ENCODE measurements around a stretch of chr9.

DNA sequence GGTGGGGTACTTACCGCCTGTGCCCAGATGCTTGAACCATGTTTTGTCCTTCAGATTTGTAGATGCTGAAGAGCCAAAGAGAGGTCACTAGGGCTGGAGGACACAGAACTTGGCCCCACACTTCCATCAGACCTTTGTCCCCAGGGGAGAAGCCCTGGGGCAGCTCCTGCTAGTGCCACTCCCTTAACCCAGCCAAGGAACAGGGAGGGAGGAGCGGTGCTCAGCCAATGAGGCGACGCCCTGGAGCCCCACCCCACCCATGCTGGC is 631.0 kb downstream of the FOXD4L6 start:
- PRO-cap, 3 experiments = no peak in any of the 3 experiments
- RAMPAGE, long total RNA = no peak

- PRO-cap, 3 experiments = no peak in any of the 3 experiments
- RAMPAGE, long total RNA = no peak
These were observed 168.6 kb upstream of the ZNG1F start for GRCh38 chr9:41357644-41358164.

DNA sequence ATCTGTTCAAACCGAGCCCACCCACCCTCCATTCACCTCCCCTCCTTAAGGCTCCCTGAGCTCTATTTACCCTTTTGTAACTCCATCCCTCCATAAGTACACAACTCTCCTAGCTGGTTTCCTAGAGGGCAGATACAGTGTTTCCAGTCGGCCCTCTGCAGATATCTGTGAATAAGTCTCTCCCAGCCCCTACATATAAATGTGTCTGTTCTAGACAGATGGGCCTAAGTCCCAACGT is 461.8 kb upstream of the ZNG1F start:
- PRO-cap, 3 experiments = no peak in any of the 3 experiments
- RAMPAGE, long total RNA = no peak

DNA sequence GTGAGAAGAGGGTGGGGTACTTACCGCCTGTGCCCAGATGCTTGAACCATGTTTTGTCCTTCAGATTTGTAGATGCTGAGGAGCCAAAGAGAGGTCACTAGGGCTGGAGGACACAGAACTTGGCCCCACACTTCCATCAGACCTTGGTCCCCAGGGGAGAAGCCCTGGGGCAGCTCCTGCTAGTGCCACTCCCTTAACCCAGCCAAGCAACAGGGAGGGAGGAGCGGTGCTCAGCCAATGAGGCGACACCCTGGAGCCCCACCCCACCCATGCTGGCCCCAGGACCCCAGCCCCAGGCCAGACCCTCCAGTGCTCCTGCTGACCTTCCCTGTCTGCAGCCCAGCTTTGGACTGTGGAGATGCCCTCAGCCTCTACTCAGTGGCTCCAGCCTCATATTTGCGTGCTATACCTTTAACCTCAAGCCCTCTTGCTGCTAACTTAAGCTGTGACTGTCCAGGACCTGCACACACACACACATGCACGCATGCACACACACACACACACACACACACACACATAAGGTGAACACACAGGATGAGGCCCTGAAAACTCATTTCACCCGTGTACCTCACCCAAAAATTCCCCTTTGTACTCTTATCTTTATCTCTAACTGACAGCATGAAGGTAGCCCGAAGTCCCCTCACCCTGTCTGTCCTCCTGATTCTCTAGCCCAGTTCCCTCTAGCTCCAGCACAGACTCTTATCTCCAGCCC is 942.6 kb downstream of the SPATA31A6 start:
- PRO-cap, 3 experiments = no peak in any of the 3 experiments
- RAMPAGE, long total RNA = no peak

GRCh38 chr9:62376445-62377093 is 1186.7 kb downstream of the SPATA31A7 start:
- PRO-cap, 3 experiments = no peak in any of the 3 experiments
- RAMPAGE, long total RNA = start-site peak on the plus strand at chr9:62376495-62376548, 976 and 378 reads in 2 replicates

GRCh38 chr9:62837984-62838935 is 1648.4 kb downstream of the SPATA31A7 start:
- PRO-cap, 3 experiments = peak in 3 of 3 experiments; most common plus-strand start chr9:62838649 (in 3); most common minus-strand start chr9:62838361 (in 3)
- RAMPAGE, long total RNA = no peak

- PRO-cap, 3 experiments = no peak in any of the 3 experiments
- RAMPAGE, long total RNA = no peak
These were observed 1674.8 kb downstream of the SPATA31A7 start for GRCh38 chr9:62864456-62865157.

DNA sequence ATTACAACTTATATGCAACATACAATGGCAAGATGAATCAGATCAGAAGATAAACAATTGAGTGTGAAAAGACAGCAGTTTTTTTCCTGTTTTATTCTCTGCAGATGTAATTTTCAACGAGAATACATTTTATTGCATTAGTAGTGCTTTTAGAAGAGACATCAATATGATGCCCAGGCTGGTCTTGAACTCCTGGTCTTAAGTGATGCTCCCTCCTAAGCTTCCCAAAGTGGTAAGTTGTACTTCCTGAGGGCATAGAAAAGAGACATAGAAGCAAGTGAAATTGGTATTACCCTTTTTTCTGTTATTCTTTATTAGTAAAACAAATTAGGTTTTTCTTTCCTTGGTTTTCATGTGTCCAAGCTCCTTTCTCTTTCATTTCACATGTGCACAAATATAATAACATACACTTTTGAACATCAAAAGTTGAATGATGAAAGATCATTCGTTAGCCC is 1759.3 kb downstream of the SPATA31A7 start:
- PRO-cap, 3 experiments = no peak in any of the 3 experiments
- RAMPAGE, long total RNA = no peak

GRCh38 chr9:63326691-63327289 is 1958.2 kb downstream of the FOXD4L5 start:
- PRO-cap, 3 experiments = no peak in any of the 3 experiments
- RAMPAGE, long total RNA = no peak

DNA sequence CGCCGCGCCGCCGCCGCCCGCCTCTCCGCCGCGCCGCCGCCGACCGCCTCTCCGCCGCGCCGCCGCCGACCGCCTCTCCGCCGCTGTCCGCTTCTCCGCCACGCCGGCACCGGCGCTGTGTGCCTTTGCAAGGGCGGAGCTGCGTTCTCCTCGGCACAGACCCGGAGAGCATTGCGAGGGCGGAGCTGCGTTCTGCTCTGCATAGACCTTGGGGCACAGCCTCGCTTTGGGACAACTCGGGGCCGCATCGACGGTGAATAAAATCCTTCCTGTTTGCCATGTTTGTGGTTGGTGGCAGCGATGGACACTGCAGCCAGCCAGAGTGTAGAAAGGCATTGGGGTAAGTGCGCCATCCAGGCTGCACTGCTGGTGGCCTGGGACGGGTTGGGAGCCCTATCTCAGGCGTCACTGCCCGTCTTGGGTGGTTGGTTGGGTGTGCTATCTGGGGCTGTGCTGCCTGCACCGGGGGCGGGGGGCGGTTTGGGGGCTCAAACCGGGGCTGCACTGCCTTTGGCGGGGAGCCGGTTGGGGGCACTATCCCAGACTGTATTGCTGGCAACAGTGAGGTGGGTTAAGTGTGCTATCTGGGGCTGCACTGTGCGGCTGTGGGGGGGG is 1899.5 kb downstream of the FOXD4L5 start:
- PRO-cap, 3 experiments = no peak in any of the 3 experiments
- RAMPAGE, long total RNA = no peak

DNA sequence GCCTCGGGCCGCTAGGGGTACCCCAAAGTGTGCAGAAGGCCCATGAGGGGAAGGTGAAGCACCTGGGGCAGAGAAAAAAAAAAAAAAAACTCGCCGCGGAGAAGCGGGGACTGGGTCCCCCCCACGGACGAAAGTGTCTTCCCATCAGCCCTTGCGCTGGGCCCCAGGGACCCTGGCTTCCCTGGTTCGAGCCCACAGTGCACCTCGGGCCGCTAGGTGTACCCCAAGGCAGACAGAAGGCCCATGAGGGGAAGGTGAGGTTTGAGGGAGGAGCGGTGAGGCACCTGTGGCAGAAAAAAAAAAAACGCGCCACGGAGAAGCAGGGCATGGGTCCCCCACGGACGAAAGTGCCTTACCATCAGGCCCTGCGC is 1577.0 kb downstream of the FOXD4L5 start:
- PRO-cap, 3 experiments = no peak in any of the 3 experiments
- RAMPAGE, long total RNA = no peak

- PRO-cap, 3 experiments = no peak in any of the 3 experiments
- RAMPAGE, long total RNA = no peak
These were observed 528.5 kb downstream of the FOXD4L4 start for GRCh38 chr9:66265490-66265803.

GRCh38 chr9:66267623-66268007 is 530.7 kb downstream of the FOXD4L4 start:
- PRO-cap, 3 experiments = no peak in any of the 3 experiments
- RAMPAGE, long total RNA = no peak

DNA sequence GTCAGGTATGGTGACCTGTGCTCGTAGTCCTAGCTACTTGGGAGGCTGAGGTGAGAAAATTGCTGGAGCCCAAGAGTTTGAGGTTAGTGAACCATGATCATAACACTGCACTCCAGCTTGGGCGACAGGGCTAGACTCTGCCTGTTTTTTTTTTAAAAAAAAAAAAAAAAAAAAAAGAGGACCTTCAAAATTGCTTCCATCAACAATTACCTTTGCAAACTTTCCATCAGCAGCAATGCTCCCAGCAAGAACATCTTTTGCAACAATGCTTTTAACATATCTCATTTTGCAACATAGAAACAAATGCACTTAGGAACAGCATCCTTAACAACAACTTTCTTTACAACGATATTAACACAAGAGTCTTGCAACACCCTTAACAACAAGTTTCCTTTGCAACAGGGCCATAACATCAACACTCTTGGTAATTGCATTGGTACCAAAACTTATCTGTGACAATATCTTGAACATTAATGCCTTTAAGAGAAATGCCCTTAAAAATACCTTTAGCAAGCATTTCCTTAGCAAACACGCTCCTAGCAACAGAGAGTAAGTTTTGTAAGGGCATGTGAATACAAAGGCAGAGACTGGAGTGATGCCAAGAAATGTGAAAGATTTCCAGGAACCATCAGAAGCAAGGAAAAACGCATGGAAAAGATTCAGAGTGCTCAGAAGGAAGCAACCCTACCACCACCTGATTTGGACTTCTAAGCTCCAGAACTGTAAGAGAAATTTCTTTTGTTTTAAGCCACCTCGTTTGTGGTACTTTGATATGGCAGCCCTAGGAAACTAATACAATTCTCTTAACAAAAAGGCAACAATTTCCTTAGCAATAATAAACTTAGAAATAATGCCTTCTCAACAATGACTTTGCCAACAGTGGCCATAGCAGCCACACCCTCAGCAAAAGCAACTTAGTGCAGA is 42.1 kb downstream of the ZNF658 start:
- PRO-cap, 3 experiments = no peak in any of the 3 experiments
- RAMPAGE, long total RNA = no peak

DNA sequence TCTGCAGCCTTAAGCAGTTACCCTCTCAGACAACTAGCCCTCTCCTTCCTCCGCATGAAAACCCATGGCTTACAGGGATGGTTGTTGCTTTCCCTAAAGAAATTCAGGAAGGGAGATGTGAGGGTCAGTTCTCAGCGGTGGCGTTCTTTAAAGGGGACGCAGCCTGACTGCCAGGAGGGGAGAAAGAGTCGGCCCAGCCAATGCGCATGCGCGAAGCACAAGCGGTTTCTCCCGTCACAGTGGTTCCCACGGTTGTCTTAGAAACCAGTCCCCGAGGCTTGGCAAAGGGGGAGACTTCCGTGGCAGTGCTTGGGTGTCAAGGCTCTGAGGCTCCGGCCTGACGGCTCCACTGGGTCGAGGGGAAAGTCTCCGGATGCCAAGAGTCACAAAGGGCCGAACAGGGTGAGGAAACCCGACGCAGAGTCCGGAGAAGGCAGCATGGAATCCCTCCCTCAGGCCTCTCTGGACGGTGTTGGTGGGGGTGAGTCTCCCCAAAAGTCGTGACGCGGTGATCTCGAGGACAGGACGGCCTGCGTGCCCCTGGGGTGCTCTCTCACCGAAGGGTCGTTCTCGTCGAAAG is 140.8 kb upstream of the ANKRD20A1 start:
- PRO-cap, 3 experiments = no peak in any of the 3 experiments
- RAMPAGE, long total RNA = no peak

GRCh38 chr9:68355635-68355939 is 824 bp upstream of the PGM5 start:
- PRO-cap, 3 experiments = no peak in any of the 3 experiments
- RAMPAGE, long total RNA = no peak

DNA sequence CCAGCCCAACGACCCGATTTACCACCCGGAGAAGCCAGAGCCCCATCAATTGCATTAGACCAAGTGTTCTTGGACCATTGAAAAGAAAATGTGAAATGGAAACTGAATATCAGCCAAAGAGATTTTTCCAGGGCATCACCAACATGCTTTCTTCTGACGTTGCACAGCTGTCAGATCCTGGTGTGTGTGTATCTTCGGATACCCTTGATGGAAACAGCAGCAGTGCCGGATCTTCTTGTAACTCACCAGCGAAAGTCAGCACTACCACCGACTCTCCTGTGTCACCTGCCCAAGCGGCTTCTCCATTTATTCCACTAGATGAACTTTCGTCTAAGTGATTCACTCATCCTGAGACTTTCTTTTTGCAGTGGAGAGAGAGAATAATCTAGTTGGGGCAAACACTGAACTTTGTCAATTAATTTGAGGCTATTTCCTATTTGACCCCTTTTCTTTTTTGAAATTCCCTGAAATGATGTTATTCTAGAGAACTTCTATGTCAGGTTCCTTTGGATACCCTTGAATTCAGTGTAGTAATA is 894 bp downstream of the PABIR1 start:
- PRO-cap, 3 experiments = peak in 1 of 3 experiments; most common minus-strand start position 257 of the sequence (in 1)
- RAMPAGE, long total RNA = no peak

DNA sequence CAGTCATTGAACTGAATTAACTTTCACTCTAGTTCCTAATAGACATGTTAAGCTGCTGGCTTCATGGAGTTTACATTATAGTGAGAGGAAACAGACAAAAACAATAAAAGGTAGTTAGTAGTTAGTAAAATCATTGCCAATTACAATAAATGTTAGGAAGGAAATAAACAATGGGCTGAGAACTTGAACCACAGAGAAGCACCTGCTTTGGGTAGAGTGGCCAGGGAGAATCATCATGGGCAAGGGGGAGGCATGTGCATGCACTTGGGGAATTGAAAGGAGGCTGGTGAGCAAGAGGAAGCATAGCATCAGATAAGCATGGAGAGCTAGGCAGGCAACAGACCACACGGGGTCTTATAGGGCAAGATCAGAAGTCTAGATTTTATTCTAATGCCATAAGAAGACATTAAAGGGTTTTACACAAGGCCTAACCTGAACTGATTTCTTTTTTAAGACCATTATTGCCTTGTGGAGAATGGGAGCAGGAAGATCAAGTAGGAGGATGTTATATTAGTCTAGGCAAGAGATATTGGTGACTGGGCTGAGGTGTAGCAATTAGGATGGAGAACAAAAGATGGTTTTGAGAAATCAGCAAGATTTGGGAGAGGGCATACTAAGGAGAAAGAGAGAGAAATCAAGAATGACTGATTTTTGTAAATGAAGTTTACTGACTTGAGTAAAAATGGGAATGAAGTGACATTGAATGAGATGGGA is 18.6 kb downstream of the PABIR1 start:
- PRO-cap, 3 experiments = no peak in any of the 3 experiments
- RAMPAGE, long total RNA = no peak

- PRO-cap, 3 experiments = no peak in any of the 3 experiments
- RAMPAGE, long total RNA = no peak
These were observed 52.0 kb upstream of the TJP2 start for GRCh38 chr9:69122116-69122503.

- PRO-cap, 3 experiments = no peak in any of the 3 experiments
- RAMPAGE, long total RNA = no peak
These were observed 42.4 kb upstream of the TJP2 start for GRCh38 chr9:69131591-69132221.